ENCODE measurements around a stretch of chr4.

DNA sequence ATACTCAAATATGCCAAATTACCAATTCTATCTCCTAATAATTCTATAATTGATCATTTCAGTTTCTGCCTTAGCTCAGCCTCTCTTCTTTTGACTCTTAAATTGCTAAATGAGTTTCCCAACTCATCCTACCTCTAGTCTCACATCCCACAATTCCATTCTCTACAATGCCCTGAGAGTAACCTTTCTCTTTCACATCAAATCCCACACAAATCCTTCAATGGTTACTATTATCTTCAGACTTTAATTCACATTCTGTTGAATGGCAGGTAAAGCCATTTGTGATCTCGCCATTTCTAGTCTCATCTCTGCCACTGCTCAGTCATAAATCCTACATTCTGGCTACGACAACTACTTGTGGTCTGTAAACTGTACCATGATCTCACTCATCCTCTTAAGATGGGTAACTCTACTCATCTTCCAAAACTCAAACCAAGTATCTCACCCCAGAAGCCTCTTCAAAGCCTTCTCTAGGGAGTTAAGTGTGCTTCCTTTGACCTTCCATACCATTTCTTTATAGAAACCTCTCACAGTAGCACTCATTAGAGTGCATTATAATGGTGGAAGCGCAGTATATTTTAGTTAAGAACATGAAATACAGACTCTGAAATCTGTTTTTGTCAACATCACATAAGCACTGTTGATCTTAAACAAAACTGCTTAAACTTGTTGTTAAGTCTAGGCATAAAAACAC, 101.8 kb downstream of the NEK1 start:
- PRO-cap: no peak

- PRO-cap: no peak
Measured at GRCh38 chr4:169580741-169581408, 31.5 kb downstream of the NEK1 start.

GRCh38 chr4:173006305-173006594, 162.4 kb upstream of the GALNT7 start:
- PRO-cap: no peak

DNA sequence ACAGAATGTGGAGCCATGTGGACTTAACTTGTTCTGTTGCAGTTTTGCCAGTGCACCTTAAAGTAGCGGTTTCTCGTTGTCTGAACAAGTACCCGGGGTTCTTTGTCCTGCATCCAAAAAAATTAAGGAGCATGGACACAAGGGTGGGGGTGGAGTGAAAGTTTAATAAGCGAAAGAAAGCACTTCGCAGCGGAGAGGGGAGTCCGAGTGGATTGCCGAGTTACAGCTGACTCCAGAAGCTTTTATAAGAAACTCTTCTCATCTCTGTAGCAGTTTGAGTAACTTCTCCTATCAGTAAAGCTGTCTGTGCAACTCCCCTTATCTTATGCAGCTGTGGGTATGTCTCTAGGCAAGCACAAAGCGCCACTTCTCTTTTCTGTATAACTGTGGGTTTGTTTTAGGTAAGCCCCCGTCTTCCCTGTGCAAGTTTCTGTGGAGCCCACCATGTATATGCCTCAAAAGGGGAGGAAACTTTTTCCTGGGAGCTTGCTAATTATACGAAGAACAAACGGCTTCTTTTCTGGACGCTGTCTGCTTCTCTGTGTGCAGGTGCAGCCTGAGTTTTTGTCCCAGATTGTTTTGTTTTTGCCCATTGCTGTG, 52.2 kb downstream of the HMGB2 start:
- PRO-cap: no peak

DNA sequence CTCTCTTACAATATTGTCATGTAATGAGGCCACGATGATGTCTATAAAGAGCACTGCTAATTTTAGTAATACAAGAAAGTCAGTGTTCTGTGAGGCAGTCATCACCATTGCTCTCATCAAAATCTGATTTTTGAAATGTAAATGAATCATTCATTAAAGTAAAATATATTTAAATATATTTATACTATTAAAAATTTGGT, 15.5 kb downstream of the HMGB2 start:
- PRO-cap: no peak

GRCh38 chr4:173505824-173506351, 24.1 kb downstream of the HAND2 start:
- PRO-cap: no peak

DNA sequence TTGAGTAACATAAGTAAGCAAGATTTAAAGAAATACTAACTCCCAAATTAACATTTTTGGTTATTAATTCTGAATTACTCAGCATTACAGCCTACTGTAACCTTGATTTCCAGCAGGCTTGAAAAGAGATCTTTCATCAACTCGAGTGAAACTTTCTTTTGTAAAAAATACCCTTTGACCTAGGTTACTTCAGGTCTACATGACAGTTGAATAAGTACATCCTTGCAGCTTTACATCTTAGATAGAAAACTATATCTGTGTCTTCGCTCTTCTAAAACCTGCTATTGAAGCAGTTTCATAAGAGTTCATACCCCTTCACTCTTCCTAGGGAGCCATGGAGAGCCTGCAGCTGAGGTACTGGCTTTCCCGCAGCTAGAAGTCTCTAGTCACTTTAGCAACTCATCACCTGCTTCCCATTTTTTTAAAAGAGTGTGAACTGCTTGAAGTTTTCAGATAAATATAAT, 335.9 kb downstream of the FBXO8 start:
- PRO-cap: unidirectional peak, minus-strand start at position 284 of the sequence

DNA sequence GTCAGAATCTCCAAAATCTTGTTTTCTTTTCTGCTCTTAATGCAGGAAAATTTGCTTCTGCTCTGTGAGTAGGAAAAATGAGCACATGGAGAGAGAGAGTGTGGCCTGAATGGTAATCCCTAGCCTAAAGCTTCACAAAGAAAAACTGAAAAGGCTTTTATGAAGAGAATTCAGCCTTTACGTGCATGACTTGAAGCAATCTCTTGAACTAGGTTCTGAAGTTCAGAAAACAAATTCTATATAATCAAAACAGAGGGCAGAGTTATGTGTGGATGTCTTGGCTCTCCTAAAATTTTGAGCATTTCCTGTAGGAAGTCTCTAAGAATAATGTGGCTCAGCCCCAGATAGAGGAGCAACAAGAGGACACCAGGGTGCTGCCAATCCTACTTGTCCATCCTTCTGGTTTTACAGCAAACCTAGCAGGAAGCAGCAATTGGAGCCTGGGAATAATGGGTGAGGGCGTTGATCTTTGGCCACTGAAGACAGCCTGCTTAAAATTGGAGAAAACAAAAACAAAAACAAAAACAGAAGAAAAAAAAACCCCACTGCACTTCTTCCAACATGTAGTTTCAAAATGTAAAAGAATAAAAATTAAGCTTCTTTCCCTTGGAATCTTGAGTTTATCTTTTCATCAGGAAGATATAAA, 130.8 kb downstream of the FBXO8 start:
- PRO-cap: no peak

DNA sequence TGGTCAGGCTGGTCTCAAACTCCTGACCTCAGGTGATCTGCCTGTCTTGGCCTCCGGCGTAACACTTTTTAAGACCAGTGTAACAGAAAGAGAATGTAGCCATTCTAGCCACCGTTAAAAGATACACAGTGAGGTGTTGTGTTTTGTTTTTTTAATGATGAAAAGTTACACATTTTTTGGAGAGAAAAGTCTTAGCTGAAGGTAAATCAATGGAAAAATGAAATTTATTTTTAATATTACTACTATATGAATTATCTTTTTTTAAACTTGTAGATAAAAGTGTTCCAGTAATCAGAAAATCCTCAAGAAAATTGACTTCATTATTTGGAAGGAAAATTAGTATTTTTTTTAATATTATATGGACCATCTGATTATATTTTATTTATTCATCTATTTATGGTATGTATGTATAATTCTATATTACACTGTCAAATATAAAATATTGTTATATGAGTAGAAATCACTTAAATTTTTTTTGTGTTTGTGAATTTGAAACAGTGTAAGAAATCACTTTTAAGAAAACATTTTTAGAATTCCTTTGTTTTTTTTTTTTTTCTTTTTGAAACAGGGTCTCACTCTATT, 34.6 kb downstream of the CEP44 start:
- PRO-cap: no peak

GRCh38 chr4:174523004-174523206, 617 bp upstream of the HPGD start:
- PRO-cap: no peak

- PRO-cap: no peak
Measured at GRCh38 chr4:174526480-174526915, 4.2 kb upstream of the HPGD start.

DNA sequence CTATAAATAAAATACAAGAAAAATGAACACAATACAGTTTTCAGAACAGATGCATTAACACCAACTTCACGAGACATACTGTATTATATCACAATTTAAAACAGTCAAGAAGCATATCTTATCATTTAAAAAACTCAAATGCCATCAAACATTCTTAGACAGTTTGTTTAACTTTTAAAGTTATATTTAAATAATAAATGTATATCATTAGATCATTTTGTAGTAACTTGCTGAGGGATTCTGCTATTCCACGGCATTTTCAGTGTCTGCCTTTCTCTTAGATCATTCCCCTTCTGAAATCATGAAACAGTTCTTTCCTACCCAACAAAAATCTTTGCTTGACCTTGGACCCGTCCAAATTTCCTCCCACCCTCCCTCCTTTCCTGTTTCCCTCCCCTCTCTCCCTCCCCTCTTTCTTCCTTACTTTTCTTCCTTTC, 72.9 kb upstream of the WDR17 start:
- PRO-cap: no peak

DNA sequence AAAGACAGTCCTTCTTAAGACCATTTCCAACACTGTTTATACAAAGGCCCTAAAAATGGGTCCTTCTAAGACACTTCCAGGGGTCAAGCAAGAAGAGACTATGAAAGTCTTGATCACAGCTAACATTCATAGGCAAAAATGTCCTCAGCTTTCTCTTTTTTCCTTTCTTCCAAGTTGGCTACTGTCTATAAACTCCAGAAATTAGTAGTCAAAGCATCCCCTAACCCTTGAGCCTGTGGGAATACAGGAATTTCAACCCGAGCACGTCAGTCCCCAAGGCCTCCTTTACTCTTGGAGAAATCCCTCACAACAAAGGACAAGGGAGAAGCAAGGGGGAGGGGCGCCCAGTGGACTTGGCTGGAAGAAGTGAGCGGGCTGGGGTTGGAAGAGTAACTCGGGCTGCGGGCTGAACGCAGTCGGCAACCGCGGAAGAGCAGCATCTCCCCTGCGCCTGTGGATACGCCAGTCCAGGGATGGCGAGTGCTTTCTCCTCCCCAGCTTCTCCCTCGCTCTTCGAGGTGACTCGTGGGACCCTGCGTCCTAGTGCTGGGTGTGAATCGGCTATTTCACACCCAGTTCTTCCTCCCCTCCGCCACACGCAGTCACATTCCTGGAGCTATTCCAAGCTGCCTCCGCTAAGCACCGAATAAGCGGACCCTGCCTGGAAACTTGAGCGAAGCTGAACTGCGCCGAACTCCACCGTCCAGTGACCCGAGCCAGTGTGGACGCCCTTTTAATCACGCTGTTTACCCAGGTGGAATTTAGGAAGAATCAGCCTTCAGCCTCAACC, 64.5 kb upstream of the WDR17 start:
- PRO-cap: unidirectional peak, plus-strand start at position 392 of the sequence; unidirectional peak, plus-strand start at position 419 of the sequence

GRCh38 chr4:176319349-176319602, 490 bp upstream of the SPCS3 start:
- PRO-cap: unidirectional peak, plus-strand start at chr4:176319519

DNA sequence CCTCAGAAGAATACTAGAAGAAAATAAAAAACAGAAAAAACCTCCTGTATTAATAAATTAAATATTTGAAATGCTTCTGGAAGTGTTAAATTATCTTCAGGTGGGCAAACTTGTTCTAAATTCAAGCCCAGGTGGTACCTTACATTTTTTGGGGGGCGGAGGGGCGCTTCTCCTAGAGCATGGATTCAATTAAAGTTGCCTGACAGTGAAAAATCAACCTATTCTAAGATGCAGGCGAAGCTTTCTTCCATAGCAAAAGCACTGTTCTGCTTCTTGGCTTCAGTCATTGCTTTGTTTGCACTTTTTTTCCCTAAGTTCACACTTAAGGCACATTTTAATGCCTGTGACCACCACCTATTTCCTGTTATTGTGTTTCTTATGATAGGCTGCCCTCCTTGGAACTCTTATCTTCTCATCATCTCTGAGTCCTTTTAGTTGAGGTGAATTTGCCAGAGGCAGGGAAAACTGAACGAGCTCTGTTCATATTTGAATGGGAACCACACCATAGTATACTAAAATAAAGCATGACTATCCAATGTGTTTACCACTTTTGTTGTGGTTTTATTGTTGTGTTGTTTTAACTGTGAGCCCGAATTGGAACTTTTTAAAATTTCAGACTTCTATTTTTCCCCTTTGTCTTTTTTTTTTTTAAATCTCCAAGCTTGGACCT, 119.8 kb downstream of the SPCS3 start:
- PRO-cap: no peak

DNA sequence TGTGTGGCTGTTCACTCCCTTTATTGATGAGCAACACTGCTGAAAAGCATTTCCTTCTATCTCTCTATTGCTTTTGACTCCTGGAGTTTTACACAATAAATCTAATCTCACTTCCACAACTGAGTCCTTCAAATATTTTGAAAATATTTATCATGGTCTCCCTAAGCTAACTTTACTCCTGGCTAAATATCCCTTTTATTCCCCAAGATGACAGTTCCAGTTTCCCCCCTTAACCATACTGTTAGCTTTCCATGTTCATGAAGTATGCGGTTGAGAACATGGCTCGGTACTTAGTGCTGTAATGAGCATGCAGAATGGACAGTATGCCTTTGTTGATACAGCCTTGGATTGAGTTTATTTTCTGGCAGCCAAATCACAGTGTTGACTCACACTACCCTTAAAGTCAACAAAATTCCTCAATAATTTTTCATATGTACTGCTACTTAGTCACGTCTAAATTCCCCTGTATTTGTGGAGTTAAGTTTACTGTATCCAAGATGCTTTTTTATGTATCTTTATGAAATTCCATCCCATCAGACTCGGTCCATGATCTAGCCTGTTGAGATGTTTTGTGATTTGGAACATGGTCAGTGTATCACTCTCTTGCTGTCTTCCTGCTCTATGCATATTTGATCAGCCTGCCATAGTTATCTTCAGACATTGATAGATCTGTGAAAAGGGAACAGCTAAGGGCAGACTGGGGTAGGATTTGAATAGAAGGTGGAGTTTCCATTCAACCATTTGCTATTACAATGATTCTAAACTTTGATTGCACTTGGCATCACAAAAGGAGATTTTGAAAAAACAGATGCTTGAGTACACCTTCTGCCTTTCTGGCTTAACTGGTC, 1.5 kb upstream of the VEGFC start:
- PRO-cap: no peak

- PRO-cap: no peak
Measured at GRCh38 chr4:179169869-179170358, 1727.7 kb upstream of the AGA start.

- PRO-cap: no peak
Measured at GRCh38 chr4:180059289-180059513, 2184.0 kb upstream of the TENM3 start.

DNA sequence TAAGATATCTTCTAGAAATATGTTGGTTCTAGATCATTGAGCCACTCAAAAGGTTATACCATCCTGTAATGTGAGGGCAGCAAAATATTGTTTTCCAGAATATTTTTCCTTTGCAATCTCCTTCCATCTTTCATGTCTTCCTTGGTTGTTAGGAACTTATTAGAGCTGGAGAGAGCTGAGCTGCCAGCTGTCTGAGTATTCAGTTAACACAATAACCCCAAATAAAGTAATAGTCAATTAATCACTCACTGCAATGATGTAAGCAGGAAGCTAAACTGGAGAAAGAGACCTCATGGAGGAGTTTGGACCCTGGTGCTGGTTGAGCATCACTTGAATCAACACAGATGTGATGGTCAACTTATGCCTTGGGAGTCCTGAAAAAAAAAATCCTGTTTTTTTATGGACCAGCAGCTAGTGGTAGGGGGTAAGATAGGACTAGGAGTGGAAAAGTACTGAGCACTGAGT, 2089.3 kb upstream of the TENM3 start:
- PRO-cap: no peak

- PRO-cap: no peak
Measured at GRCh38 chr4:182447742-182448324, 204.6 kb downstream of the TENM3 start.